LHCN-M2 (cell line): ENCODE measurements around a stretch of chr5.

- RAMPAGE, long total RNA, result no peak
Measured at GRCh38 chr5:56467249-56467668, 234.1 kb upstream of the ANKRD55 start.

DNA sequence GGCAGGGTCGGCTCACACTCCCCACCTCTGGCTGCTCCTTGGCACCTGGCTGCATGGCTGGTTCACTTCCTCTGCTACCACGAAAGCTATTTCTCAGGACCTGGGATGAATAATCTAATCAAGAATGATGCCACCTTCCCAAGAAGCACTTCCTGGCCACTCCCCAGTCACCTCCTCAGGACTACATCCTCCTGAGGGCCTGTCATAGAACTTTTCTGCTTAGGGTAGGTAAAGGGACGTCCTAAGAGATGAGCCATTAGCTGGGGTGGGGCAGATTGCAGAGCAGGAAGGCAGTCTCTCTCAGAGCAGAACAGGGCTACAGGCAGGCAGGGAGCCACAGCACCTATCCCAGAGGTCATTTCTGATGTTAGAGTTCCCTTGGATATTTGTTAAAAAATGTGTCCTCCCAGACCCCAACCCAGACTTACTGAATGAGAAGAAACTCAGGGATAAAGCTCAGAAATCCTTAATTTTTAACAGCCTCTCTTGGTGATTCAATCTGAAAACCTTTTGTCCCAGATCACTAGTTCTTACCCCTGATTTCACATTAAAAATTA, 288.0 kb upstream of the MAP3K1 start:
- RAMPAGE, long total RNA, result no peak

GRCh38 chr5:56610411-56610836, 204.9 kb upstream of the MAP3K1 start:
- RAMPAGE, long total RNA, result no peak

DNA sequence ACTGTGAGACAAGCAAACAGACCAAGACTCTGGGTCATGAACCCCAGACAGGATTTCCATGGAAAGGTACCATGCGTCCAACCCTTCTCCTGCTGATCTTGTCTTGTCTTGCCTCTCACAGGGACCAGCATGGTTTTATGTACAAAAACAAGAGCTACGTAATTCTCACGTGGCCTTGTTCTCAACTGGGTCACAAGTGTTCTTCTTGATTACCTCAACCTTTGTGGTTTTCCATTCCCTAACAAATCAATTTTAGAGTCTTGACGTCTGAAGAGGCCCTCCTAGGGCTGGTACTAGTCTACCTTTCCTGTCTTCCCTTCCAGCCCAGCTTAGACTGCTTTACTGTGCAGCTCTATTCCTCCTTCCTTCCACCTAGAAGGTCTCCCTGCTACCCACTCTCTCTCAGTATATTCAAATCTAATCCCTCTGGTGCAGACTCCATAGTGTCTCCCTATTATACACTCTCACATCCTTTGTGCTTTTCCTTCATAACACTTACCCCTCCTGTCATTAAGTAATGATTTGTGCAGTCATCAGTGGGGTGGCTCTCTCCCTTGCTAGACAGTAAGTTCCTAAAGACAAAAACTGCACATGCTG, 176.4 kb upstream of the MAP3K1 start:
- RAMPAGE, long total RNA, result no peak

- RAMPAGE, long total RNA, result no peak
Measured at GRCh38 chr5:56725675-56726518, 89.5 kb upstream of the MAP3K1 start.

DNA sequence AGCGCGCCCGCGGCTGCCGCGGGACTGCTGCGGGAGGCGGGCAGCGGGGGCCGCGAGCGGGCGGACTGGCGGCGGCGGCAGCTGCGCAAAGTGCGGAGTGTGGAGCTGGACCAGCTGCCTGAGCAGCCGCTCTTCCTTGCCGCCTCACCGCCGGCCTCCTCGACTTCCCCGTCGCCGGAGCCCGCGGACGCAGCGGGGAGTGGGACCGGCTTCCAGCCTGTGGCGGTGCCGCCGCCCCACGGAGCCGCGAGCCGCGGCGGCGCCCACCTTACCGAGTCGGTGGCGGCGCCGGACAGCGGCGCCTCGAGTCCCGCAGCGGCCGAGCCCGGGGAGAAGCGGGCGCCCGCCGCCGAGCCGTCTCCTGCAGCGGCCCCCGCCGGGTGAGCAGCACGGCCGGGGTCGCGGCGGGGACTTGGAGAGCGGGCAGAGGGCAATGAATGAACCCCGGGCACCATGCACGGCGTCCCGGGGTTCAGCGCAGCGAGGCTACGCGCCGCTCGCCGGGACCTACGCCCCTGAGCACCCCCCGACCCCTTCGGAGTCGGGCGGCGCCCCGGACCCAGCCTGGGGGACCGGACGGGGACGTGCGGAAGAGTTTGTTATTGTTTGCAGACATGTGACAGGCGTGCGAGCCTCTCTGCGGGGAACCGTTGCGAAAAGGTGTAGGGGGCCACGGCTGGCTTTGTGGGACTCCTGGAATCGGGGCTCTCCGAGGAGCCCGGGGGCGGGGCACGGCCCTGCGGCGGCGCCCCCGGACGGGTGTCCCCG, 511 bp downstream of the MAP3K1 start:
- RAMPAGE, long total RNA, result no peak

DNA sequence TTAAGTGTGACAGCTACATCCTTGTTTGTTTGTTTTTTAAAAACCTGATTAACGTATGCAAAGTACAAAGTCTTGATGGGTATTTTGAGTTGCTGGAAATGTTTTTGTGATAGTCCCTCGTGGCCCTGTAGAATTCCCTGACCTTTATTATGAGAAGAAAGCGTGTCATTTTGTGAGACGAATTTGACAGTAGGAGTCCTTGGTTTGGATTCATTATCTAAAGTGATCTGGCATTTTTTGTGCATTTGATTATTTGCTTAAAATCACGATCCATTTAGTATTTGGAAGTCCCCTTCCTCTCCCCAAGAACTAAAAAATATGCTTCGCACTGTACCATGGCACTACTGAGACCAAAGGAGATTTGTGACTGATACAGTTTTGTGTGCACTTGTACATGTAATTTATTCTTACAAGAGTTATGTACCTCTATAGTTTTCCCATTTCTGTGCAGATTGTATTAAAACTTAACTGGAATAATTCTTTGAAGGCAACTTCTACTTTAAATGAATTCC, 1.9 kb downstream of the MAP3K1 start:
- RAMPAGE, long total RNA, result no peak

- RAMPAGE, long total RNA, result no peak
Measured at GRCh38 chr5:56851568-56852388, 36.4 kb downstream of the MAP3K1 start.

GRCh38 chr5:56856415-56857022, 41.2 kb downstream of the MAP3K1 start:
- RAMPAGE, long total RNA, result no peak

DNA sequence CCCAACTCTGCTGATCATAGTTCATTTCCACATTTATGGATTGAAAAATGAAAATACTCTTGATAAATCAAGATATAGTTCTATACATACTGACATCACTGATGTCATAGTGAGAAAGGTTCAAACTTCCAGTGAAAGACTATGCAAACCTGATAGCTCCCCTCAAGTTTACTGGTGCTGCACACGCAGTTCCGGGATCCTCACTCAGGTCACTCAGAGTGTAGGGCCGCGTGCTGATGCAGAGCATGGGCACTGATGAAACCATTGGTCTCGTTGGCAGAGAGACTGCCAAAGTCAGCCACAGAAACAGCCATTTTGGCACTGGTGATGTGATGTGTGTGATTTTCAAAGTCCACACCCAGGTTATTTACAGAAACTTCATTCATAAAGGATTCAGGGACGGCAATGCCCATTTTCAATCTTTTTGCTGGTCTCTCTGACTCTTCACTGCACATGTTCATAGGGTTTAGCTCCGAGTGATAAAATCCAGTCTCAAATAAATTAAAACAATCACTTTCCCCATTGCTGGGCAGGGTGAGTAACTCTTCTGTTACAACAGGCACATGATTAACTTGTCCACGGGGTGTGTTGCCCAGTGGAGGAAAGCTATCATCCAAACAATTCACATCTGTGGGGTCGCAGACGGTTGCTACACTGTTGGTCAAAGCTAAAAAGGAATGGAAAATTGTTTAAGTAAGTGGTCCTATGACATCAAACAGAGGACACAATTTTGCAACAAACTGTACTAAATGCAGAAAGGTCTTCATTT, 13.7 kb downstream of the SETD9 start:
- RAMPAGE, long total RNA, result no peak

GRCh38 chr5:56946864-56947409, 5.0 kb downstream of the MIER3 start:
- RAMPAGE, long total RNA, result no peak

GRCh38 chr5:56951159-56951999, 544 bp downstream of the MIER3 start:
- RAMPAGE, long total RNA, result no peak

GRCh38 chr5:57184402-57184601, 10.4 kb downstream of the GPBP1 start:
- RAMPAGE, long total RNA, result no peak

GRCh38 chr5:57408623-57409154, 73.9 kb downstream of the ACTBL2 start:
- RAMPAGE, long total RNA, result no peak

DNA sequence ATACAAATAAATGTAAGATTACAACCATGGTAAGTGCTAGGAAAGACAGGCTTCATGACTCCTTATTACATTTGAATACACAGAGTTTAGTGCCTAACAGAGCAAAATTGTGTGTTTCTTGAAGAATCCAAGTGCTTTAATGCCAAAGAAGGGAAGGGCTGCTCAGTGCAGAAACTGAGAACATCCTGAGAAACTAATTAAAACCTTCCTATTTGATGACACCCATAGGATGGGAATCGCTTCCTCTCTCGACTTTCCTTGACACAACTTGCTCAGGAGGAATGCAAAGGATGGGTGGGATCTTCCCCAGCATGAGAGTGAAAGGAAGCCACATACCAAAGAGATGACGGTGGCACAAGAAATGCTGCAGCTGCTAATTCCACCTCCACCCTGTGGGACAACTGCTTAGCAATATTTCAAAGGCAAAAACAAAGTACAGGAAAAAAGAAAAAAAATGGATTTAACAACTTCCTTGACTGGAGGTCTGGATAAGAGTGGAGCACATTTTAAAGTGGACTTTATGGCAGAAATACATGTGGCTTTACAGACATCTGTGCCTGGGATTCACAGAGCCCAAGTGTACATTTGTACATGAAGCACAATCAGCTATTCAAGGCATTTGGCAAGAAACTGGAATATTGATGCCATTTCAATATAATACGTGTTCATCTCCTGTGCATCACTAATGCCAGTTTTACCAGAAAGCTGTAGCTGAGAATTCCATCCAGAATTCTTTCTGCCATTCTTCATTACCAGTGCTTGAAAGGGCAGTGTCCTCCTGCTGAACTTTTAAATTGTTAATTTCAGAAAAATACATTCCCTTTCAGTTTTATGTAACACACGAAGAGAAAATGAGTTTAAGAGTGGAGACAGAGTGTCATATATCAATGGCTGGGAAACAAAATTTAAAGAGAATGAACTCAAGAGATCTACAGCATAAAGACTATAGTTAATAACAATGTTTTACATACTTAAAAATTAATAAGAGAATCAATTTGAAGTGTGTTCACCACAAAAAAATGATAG, 359.2 kb upstream of the ACTBL2 start:
- RAMPAGE, long total RNA, result no peak

- RAMPAGE, long total RNA, result no peak
Measured at GRCh38 chr5:57989429-57989812, 470.5 kb downstream of the PLK2 start.

DNA sequence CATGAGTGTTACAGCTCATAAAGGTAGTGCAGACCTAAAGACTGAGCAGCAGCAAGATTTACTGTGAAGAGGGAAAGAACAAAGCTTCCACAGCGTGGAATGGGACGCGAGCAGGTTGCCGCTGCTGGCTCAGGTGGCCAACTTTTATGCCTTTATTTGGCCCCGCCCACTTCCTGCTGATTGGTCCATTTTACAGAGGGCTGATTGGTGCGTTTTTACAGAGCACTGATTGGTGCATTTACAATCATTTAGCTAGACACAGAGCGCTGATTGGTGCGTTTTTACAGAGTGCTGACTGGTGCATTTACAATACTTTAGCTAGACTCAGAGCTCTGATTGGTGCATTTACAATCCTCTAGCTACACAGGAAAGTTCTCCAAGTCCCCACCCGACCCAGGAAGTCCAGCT, 13.8 kb downstream of the PLK2 start:
- RAMPAGE, long total RNA, result no peak

- RAMPAGE, long total RNA, result no peak
Measured at GRCh38 chr5:58460118-58461391, 669 bp upstream of the PLK2 start.

DNA sequence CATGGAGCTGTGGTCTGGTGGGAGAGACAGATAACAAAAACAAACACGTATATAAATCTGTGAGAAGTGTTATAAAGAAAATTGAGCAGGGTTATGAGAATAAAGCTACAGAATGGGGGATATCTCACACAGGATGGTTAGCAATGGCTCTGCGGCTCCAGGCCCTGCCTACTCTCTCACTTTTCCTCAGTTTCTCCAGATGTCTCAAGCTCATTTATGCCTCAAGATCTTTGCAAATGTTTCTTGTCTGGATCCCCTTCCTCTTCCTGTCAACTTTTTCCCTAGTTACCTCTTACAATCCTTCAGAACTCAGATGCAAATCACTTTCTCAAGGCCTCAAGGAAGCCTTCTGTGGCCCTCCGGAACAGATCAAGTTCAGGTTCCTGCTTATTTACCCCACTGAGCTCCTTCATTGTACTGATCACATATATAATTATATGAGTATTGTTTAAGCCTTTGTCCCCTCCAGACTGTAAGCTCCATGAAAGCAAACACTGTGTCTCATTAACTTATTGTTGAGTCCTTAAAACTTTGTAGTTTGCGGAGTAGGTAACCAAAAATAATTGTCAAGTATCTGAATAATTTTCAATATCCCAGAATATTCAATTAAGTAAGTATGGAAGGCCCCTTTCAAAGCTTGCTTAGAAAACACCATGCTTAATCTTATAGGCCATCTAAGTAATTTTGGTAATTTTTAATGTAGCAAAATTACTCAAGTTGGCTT, 386.5 kb downstream of the RAB3C start:
- RAMPAGE, long total RNA, result no peak

DNA sequence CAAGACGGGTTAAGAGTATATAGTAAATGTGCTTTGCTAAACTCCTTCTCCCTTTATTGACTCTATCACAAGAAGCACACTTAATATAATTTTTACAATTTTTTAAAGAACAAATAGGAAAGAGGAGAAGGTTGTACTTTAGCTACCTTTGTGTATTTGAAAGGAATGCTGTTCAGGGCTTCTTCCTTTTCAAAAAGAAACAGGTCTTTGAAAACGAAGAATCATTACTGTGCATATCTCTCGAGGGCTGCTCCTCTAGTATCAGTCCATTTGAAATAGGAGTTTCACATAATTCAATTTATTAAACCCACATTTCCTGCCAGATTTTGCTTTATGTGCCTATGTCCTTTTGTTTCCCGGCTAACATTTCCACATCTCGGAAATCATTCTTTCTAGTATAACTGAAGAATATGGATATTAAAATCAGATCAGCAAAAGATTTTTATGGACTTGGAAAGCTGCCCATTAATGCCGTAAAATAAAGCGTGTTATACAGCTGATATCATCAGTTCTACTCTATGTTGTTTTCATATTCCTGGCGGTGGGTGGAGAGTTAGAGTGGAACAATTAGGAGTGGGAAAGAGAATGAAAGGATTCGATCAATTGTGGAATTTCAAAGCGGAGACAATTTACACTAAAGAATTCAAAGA, 543.6 kb downstream of the RAB3C start:
- RAMPAGE, long total RNA, result no peak